ENCODE data around the gene CR1L.

- RRBS: no CpG with 5 or more reads among the region's 6 CpGs
These were observed 2.0 kb downstream of the C4BPA start for GRCh38 chr1:207105917-207106498.

GRCh38 chr1:207309640-207310300 is 11.7 kb upstream of the CD55 start:
- RRBS: no CpG with 5 or more reads among the region's 4 CpGs

DNA sequence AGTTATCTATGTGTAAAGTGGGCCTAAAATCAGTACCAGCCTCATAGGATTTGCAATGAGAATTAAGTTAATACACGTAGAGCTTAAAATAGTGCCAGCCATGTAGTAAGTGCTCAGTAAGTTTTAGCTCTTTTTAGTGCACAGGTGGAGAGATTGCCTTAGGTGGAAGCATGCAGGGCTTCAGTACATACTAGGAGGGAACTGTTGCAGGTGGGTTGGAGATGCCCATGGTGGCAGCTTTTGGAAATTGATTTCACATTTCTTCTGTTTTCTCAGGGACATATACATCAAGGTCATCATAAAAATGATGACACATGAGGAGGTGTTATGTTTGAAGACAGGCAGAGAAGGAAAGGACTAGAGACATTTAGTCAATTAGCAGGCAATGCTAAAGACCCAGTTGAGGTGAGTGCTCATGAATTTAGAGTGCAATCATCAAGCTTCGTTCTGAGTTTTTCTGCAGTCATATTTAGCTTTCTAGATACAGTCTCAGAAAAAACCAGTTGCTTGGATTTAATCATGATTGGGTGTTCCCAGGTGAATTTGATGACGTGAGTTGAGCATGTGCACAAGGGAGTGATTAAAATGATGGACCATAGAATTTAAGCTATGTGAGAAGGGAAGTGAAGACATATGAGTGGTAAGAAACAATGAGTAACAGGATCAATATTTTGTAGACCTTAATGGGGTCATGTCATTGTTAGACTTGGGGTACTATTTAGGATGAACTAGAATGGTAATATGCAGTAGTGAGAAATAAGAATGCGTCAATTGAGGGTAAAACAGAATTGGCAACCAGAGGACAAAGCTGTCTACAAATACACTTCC is 41.1 kb downstream of the CD55 start:
- RRBS: no CpG with 5 or more reads among the region's 4 CpGs

DNA sequence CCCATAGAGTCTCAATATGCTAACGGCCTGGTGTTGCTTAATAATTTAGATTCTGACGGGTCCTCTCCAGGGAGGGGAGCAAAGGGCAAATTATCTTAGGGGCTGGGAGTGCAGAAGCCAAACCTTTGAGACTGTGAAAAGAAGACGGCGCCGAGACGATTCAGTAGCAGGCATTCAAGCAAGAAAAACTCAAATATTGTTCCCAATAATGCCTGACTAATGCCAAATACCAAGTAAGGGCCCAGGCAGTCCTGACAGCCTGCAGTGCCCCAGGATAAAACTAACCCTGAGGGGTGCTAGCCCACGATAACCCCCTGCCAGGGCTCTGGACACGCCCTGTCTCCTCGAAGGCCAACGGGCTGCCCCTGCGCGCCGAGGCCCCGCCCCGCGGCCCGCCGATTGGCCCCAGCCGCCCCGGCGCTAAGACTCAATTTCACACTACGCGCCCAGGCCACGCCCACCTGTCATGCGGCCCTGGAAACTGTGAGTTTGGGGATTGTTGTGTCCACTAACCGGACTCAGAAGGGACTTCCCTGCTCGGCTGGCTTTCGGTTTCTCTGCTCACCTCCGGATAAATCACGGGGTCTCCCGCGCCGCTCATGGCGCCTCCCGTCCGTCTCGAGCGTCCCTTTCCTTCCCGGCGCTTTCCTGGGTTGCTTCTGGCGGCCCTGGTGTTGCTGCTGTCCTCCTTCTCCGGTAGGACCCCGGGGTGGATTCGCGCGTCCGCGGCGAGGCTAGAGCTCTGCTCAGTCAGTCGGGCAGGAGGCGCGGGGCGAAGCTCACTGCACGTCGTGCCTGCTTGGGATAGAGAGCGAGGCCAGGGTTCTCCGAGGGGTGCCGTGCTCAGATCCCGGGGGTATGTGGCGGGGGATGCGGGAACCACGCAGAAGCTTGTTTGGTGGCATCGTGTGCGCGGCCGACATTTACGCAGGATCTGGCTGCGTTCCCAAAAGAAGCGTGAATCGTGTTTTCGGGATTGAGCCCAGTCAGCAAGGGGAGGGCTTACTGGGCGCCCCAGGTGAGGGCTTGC is at the start of gene CR1L:
TSS of gene CR1L (plus strand) at position 499 of the 1,030 bp plus-strand sequence.
- RRBS: 4% methylated on average over 19 of the region's 72 CpGs

GRCh38 chr1:207802720-207803109 is 50.9 kb downstream of the CD46 start:
- RRBS: no CpG with 5 or more reads among the region's 2 CpGs

- RRBS: no CpG with 5 or more reads among the region's 52 CpGs
These were observed 66.2 kb downstream of the CD46 start for GRCh38 chr1:207817654-207818896.

GRCh38 chr1:207830591-207831158 is 78.8 kb downstream of the CD46 start:
- RRBS: no CpG with 5 or more reads among the region's 9 CpGs

GRCh38 chr1:207844997-207845606 is 65.8 kb downstream of the CD34 start:
- RRBS: 91% methylated on average over 2 of the region's 10 CpGs

DNA sequence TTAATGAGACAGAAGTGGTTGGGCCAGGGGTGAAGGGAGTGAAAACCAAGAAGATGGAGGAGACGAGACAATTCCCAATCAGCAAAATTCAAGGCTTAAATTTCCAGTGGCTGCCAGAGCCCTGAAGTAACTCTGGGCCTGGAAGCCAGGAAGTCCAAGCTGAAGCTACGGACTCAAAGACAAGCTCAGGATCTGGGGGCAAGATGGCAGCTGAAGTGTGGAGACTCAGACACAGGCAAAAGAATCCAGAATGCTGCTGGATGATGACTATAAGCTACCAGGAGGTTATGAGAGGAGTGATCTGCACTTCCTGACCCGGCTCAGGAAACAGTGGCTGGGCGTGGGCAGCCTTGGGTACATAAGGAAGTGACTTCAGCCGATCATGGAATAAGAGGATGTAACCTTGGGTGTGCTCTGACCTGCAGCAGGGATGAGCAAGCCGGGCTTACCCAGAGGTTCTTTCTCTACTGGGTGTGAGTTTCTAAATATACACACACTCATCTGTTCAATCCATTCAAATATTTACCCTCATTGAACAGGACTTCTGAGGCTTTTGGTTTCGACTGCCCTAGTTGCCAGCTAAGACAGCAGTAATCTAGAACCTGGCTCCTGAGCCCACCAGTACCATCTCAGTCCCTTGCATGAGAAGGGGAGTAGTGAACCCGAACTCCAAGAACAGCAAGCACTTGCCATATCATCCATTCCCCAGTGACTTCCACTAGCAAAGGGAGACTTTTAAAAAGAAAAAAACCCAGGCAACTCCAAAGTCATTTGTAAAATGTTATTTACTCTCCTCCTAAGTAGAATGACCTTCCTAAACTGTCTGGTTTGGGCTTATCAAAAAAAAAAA is 62.6 kb downstream of the CD34 start:
- RRBS: no CpG with 5 or more reads among the region's 8 CpGs

DNA sequence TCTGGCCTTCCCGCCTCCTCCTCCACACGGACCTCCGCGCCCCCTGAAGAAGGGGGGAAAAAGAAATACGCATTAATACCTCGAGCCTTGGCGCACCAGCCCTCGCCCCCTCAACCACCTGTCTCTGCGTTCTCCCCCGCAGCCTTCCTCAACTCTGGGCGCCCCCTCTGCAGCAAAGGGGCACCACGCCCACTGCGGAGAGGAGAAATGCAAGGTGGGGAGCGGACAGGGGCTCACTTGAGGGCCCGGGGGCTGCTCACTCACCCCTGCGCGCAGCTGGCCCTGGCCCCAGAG is 42.5 kb downstream of the CD34 start:
- RRBS: 2% methylated on average over 3 of the region's 17 CpGs

- RRBS: no CpG with 5 or more reads among the region's 5 CpGs
These were observed 25.7 kb downstream of the CD34 start for GRCh38 chr1:207885214-207885647.

GRCh38 chr1:208051890-208052595 is 141.1 kb upstream of the CD34 start:
- RRBS: no CpG with 5 or more reads among the region's 10 CpGs

DNA sequence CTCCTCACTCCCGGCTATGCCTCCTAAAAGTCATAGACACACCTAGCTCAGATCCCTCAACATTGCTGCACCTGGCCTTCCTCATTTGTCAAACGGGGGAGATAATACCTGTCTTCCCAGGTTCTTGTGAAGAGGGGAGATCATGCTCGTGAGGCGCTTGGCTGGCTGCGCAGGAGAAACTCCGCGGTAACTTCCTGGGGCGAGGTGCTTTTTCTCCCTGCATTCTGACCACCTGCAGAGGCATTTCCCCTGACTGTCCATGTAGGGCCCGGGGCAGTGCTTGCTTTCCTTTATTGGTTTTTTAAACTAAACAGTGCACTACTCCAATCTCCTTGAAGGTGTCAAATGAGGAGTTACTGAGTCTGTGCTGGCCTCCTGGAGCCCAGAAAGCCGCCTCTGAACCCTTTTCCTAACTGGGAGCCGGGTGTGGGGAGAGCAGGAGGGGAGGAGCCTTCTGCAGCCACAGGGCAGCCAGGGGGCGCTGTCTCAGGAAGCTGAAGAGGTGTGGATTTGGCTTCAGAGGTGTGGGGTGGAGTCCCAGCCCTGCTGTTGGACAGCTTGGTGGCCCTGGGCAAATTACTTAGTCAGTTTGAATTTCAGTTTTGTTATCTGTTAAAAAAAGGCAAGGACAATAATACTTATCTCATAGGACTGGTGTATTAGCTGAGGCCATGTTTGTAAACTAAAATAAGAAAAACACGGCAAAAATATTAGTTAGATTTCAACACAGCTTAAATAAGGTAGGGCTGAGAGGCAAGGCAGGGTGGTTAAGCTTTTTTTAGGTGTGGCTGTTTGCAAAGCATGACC is 112.1 kb downstream of the PLXNA2 start:
- RRBS: no CpG with 5 or more reads among the region's 13 CpGs

DNA sequence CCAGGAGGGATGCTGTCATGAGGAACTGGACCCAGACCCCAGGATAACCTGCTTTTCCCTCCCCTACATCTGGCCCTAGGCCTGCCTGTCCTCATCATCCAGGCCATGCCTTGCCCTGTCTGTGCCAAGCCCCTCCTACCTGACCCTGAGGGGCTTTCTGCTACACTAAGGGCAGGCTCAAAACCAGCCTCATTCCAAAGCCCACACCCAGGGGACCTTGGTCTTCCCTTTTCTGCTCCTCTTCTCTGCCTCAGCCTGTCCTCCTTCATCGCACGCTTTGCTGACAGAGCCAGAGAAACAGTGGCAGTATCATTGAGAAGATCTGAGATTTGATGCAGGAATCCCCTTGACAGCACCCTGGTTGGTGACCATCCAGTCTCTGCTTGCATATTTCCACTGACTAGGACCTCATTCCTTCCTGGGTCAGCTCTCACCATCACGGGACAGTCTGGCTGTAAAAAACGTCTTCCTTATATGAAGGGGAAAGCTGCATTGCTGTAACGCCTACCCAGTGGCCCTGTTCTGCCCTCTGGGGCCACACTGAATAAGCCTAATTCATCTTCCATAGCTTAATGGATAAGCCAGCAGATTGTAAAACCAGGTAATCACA is 38.8 kb downstream of the PLXNA2 start:
- RRBS: no CpG with 5 or more reads among the region's 5 CpGs

GRCh38 chr1:208233371-208234078 is 10.7 kb downstream of the PLXNA2 start:
- RRBS: no CpG with 5 or more reads among the region's 9 CpGs

DNA sequence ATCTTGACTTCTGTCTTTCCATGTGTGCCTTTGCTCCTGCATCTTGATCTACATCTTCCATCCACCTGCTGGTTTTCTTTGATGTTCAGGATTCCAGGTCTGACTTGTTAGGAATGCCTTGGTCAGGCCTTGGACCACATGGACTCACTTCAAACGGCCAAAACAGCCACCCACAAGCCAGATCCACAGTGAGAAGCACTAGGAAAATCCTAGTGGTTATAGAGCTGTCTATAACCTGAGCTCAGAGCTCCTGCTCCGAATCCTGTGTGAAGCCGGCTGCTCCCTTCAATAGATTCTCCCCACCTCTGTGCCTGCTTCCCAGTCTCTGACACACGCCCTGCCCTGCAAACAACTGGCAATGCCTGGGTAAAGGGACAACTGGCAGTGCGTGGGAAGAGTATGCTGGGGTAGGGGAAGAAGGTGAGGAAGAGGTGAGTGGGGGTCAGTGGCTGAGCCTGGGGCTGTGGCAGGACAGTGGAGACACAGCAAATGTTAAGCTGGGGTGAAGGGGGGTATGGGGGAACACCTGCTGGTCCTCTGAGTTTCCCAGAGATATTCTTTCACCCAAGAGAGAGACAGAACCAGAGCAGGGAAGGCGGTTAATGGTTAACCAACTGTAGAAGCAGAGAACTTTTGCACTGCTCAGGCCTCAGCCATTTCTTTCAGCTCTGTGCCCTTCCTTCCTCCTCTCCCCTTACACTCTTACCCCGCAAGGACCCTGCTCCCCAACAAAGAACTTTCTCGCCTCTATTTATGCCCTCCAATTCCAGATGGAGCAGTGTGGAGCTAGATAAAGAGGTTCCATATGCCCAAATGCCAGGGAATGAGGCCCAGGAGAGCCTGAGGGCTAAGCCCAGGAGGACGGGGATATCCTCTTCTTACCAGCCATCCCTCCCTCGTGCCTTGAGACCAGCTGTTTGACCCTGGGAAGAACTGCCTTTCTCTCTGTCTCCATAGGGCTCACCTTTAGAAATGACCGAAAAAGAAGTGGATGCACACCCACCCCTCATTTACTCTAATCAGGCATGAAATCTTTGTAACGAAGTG is 4.4 kb downstream of the PLXNA2 start:
- RRBS: no CpG with 5 or more reads among the region's 12 CpGs

- RRBS: 27% methylated on average over 40 of the region's 82 CpGs
These were observed 351.8 kb upstream of the CAMK1G start for GRCh38 chr1:209231536-209232312.

DNA sequence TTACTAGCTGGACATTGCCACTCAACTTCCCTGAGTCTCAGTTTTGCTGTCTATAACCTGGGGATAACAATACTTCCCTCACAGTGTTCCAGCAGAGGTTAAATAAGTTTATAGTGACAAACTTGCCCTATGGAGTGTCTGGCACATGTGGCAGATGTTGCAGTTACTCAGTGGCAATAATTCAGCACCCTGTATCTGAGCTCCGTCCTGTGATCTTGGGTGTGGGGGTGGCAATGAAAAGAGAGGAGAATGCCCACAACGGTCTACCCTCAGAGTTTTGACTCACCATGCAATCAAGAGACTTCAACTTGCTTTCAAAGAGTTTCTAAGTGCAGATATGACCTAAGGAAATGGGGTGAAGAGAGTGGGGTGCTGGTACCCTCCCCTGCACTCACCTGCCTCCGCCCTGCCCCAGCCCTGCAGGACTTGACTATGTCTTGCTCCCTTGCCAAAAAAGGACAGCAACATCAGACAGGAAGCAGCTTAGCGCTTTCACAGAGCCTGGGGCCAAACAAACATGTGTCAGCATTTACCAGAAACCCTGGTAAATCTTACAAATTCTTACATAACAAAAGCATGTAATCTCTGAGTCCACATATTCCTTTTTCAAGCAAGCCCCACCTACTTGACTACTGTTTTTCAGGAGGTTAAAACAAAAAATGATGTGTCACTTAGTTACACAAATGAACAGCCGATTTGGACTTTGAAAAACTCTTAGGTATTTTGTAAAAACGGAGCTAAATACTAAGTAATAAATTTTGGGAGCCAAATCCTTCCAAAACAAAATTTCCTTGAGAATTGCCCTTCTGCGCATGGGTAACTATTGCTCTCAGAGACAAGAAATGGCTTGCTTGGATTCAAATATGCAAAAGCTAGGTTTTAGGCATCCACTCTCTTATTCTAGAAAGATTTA is 185.0 kb upstream of the CAMK1G start:
- RRBS: no CpG with 5 or more reads among the region's 7 CpGs

DNA sequence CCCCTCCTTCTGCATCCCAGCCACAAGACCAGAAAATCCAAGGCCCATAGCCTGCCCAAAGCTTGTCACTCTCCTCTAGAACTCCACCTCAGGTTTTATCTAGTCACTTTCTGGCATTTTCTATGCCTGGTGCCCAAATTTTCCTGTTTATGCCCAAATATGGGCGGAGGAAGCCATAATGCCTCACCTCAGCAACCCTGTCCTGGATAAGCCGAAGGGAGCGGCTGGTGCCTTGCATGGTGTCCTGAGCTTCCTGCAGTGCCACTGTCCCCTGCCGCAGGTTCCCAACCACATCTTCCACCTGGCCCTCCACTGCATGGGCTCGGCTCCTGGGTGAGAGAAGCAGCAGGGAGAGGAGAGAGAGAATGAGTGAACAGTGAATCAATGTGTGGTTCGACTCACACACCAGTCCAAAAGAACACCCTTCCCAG is 34.2 kb downstream of the CAMK1G start:
- RRBS: no CpG with 5 or more reads among the region's 6 CpGs

GRCh38 chr1:209627532-209627992 is 24.7 kb downstream of the LAMB3 start:
- RRBS: no CpG with 5 or more reads among the region's 13 CpGs

All from AG09309 (cell line).